Mesenchymal stem cell of the bone marrow (primary cell): ENCODE measurements around a stretch of chr3.

GRCh38 chr3:64728901-64729296 lies 41.1 kb upstream of the ADAMTS9 start:
- CAGE, long polyA plus RNA: no peak

DNA sequence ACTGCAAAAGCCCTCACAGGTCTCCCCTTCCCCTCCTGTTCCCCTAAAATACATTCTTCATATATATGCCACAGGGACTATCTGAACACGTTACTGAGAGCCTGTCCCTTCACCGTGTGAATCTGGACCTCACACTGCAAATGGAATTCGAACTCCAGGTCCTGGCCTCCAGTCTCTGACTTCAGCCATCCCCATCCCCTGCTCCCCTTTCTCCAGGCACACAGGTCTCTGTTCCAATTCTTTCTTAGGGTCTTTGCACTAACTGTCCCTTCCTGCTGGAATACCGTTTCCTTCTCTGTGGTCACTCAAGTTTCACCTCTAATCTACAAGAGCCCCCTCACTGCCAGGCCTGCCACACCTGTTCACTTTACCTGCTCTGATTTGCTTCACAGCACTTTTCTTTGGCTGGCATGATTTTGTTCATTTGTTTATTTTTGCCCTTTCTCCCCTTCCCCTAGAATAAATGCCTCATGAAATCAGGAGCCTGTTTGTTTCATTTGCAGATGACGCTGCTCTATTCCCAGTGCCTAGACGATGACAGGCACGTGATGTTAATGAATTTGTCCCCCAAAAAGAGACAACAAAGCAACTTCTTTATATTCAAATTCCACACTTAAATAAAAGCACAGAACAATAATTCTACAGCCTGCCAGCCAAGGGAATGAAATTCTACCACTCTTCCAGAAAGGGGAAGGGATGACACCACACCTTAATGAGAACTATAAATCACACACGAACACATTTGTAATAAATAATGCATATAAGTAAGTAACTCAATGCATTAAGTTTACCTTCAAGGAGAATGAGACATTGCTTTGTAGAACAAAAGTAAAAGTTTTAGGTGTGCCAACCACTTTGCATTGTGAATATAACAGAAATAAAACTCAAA lies 618.4 kb downstream of the MAGI1 start:
- CAGE, long polyA plus RNA: no peak

GRCh38 chr3:65493452-65493749 lies 545.3 kb downstream of the MAGI1 start:
- CAGE, long polyA plus RNA: no peak

- CAGE, long polyA plus RNA: no peak
These were observed 440.7 kb downstream of the MAGI1 start for GRCh38 chr3:65597763-65598594.

DNA sequence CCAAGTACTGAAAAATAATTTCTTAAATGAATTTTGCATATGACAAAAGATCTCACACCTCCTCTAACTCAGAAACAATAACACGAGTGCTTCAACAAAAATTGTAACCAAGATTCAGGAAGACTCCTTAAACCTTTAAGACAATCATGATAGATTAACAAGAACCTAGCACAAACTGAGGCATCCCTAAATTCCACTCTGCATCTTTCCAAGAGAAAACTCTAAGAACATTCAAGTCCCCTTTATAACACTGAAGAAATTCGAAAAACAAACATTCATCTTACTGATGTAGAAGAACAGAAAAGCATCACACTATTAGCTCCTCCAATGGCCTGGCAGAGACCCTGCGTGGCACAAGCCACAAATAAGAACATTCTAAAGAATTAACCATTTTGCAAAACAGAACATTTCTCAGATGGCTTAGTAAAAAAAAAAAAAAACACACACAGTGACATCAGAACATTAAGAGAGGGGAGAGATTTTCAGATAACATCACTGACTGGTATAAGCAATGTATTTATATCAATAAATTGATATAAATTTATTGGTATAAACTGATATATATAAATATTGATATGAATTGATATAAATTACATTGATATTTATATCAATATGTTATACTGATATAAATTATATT lies 234.8 kb downstream of the MAGI1 start:
- CAGE, long polyA plus RNA: no peak

DNA sequence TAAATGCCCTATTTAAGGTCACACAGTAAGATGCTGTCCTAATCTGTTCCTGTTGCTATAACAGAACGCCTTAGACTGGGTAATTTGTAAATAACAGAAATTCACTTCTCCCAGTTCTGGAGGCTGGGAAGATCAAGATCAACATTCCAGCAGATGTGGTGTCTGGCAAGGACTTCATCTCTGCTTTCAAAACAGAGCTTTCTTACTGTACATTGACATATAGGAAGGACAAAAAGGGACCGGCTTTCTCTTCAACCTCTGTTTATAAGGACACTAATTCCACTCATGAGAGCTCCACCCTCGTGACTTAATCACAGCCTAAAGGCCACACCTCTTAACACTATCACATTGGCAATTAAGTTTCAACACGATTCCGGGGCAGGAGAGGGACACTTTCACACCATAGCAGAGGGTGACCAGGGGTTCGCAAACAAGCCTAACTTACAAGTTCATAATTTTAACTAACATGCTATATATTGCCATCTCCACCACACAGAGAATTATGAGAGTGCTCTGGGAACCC lies 231.5 kb downstream of the MAGI1 start:
- CAGE, long polyA plus RNA: no peak

DNA sequence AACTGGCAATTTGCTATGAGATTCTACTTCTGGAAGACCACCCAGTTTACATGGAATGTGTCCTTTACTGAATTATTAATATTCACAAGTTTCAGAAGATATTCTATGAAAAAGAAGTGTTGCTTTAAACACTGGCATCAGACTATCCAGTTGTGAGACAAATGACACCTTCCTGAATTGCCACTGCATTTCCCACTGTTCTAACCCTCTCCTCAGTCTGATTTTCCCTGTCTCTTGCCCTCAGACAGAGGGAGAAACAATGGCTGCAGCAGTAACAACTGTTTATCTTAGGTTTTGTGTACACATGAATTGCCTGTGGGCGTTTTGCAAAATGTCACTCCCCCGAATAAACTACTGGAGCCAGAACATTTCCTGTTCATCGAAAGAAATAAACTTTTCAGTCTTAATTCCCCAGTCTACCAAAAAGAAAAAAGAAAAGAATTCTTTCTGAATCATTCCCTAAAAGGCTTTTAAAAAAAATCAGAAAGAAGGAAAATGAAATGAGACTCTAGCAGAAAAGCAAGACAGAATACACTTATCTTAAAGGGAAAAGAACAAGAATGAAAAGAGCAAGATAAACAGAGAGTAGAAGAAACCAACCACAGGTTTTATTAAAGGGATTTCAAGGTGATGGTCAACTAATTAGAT lies 155.1 kb downstream of the MAGI1 start:
- CAGE, long polyA plus RNA: no peak

DNA sequence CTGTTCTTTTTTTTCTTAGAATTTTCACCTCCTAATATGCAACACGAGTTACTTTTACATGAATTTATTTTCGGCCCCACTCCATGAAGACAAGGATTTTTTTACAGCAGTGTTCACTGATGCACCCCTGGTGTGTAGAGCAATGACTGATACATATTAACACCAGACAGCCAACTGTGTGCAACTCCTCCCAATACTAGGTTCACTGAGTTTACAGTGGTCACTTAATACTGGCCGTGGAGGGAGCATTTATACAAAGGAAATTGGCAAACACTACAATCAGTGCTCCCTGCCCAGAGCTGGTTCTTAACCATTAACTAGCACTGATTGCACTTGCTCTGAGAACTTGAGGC lies 110.7 kb downstream of the MAGI1 start:
- CAGE, long polyA plus RNA: no peak

DNA sequence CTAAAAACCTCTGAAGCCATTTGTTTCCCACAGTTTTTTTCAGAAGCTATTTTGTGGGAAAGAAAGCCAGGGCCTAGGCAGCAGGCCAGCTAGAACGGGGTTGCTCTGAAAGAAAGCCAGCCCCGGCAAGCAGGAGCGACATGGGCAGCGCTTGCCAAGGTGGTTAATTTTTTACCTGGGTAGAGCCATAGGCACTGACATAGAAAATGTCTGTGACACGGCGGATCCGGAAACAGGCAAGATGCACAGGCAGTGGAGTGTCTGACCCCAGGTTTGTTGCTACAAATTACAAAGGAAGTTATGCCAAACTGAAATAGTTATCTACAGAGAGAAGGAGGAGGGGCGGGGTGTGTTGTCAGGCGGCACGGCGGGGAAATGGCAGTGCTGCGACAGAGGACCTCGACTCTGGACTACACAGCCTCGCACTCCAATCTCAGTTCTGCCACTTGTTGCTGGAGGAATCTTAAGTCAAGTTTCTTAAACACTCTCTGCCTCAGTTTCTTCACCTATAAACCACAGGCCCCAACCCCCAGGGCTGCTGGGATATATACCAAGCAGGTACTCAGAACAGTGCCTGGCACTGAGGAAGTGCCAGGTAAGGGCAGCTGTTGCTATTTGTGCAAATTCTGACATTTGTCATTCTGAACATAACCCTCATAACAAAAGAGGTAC lies 84.3 kb downstream of the MAGI1 start:
- CAGE, long polyA plus RNA: no peak

- CAGE, long polyA plus RNA: no peak
These were observed 14.7 kb upstream of the MAGI1 start for GRCh38 chr3:66053366-66053946.

DNA sequence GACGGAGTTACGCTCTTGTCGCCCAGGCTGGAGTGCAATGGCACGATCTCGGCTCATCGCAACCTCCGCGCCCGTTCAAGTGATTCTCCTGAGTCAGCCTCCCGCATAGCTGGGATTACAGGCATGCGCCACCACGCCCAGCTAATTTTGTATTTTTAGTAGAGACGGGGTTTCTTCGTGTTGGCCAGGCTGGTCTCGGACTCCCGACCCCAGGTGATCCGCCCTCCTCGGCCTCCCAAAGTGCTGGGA lies 26.3 kb upstream of the SLC25A26 start:
- CAGE, long polyA plus RNA: no peak

GRCh38 chr3:66195297-66195824 lies 25.4 kb upstream of the SLC25A26 start:
- CAGE, long polyA plus RNA: no peak

DNA sequence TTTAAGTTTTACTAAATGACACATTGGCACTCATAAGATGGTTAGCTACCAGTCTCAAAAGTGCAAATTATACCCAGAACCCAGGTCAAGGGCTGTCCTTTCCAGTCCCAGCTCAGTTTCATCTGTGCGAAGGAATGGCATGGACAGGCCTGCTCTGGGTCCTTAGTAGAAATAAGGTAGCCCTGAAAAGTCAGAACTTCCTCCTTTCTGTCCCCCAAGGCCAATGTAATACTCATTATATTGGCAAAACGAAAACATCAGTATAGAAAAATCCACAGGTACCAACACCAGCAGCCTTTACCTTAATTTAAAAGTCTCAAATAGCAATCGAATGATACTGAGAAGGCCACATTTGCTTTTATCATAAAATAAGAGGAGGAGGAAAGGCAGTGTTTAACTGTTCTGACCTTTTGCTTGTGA lies 121.7 kb downstream of the LRIG1 start:
- CAGE, long polyA plus RNA: no peak

DNA sequence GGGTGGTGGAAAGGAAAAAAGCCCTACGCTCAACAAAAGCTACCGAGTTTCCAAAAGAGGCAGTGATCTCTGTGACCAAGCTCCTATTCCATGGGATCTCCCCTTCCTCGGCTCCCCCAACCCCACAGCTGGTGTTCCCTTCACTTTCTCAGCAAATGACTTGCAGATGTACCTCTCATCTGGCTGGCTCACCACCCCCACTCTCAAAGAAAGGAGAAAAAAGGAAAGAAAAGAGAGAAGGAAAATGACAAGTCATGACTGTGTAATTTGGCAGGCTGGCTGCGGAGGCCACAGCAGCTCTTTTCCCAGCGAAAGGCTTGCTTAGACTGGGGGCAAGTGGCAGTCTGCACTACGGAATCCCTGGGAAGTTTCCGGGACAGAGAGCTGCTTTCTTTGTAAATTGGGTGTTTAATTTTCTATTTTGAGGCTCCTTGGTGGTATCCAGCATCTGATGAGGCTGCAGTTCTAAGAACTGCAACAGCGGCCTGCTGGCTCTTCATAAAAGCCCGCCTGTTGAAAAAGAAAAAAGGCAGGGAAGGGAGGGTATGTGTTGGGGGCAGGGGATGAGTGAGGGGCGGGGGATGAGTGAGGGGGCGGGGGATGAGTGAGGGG lies 58.0 kb downstream of the LRIG1 start:
- CAGE, long polyA plus RNA: no peak

- CAGE, long polyA plus RNA: no peak
These were observed 47.4 kb downstream of the LRIG1 start for GRCh38 chr3:66453216-66453966.

DNA sequence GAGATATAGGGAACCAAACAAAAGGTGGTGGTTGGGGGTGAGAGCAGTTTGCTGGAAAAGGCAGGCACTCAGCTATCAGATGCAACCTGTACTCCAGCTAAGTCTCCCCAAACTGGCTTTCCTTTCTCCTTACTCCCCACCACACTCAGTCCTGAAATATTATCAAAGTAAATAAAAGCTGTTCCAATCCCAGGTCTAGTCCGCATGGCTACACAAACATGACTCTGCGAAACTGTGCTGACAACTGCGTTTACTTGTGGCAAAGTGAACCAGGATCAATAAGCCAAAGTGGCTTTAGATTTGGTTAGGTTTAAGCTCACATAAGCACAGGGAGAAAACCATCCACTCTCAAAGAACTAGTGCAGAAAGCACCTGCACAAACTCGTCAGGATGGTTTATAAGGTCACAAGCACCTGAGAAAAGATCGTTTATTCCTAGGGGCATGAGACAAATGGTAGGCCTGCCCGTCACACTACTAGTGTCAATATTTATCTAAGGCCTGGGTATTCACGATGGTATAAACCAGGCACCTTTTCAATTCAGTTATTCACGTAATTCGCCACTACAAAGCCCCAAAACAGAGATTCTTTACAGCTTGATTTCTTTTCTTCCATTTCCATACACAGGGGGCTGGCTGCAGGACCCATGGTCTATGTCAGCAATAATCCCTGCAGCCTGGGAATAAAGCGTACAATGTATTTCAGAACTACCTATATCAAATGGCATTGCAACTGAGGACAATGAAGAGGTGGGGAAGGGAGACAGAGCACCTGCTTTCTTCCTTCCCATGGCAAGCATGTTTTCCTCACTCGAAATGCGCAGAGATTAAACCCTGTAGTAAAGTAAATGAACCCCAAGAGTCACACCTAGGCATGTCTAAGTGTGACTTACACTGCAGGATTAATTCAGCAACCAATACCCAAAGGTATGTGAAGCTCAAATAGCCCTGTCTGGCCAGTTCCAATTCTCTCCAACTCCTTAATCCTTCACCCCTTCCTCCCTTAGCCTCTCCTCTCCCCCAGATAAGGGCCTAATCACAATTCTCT lies 25.1 kb downstream of the LRIG1 start:
- CAGE, long polyA plus RNA: no peak

DNA sequence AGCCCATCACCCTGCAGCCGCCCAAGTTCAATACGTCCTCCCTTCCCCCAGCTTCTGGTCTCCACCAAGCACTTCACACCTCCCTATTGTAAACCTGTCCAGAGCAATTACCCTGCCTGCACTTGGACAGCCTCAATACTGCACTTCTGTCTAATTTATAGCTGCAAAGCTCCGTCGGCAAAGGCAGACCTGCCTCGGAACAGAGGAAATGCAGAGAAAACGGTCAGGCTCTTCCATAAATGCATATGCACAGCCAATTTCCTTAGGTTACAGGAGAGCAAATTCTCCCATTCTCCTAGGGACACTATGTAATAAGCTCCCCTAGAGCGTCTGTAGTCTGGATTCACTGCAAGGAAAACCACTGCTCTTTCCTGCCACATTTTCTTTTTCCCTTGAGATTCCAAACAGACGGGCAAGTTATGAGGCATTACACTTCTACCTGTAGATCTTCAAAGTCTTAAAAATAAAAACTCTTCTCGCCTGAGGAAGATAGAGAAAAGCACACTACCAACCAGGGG lies 21.7 kb downstream of the LRIG1 start:
- CAGE, long polyA plus RNA: no peak

GRCh38 chr3:66482991-66484082 lies 17.5 kb downstream of the LRIG1 start:
- CAGE, long polyA plus RNA: no peak

GRCh38 chr3:66493377-66494012 lies 7.3 kb downstream of the LRIG1 start:
- CAGE, long polyA plus RNA: no peak

DNA sequence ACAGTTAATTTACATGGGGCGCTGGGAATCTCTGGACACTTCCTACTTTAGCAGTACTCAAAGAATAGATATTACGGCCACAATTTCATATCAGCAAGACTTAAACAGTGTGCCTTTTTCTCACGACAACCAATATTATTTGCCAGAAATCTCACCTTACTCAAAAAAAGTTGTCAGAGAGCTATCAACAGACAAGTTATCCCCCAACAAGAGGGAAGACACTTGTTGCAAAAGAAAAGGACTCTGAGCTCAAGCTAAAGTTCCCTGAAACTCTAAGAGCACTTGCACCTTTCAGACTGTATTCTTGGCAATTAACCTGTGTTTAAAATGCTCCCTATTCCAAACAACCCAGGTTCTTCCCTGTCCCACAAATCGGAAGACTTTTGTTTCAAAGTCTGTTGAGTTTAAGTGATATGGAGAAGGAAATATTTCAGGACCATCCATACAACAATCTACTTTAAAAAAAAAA lies 4.5 kb downstream of the LRIG1 start:
- CAGE, long polyA plus RNA: no peak